ENCODE data around the genes ZNF764, BCL7C and ARMC5.

DNA sequence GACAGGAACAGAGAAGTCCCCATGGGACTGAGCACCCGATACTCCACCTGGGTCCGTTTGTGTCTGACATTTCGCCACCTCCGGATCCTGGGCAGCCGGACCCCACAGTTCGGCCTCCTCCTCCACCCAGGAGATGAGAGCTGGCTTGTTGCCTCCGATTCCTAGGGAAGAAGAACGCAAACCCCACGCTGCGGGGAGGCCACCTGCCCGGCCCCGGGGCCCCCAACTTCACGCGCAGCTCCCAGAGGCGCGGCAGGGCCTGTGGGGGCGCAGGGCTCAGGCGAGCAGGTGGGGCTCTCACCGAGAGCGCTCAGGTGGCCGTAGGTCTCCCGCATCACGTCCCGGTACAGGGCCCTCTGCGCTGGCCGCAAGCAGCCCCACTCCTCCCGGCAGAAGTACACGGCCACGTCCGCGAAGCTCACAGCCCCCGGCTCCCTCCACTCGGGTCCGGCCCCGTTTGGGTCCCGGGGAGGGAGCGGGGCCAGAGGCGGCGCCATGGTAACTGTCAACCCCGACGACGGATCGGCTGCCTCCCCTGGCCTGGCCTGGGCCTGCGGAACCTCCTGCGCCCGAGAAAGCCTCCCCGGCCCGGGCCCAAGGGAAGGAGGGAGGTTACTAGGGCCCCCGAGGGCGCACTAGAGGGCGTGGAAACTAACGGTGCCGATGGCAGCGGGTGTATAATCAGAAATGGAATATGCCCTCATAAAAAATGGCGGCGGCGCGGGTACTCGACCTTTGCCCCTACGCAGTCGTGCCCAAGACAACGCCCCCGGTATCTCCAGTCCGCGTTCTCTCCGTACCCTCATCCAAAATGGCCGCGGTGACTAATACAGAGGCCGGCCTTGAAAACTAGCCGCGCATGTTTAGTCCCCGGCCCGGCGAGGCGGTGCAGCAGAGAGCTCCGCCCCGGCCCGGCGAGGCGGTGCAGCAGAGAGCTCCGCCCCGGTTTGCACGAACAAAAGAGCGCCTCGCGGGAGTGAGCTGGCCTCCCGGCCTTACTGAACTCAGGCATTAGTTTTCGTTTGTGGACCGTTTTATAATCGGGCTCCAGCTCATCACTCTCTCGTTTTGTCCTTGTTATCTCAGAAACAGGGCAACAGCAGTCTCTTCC is at the start of gene ZNF764:
TSS of gene ZNF764 (minus strand) at position 689 of the 1,111 bp plus-strand sequence.
- PRO-cap, result unidirectional peak, plus-strand start at position 303 of the sequence; bidirectional peak, plus-strand start at position 706 of the sequence, minus-strand start at position 590 of the sequence
- RAMPAGE, long total RNA, 4 experiments, result start-site peak on the minus strand in 2 of 4 experiments, centred at positions 593 to 665 of the sequence, 31 to 90 reads per replicate

GRCh38 chr16:30659595-30660533 is 1.6 kb downstream of the FBRS start:
- PRO-cap, result no peak
- RAMPAGE, long total RNA, 4 experiments, result start-site peak on the plus strand in 1 of 4 experiments, at chr16:30659730-30659825 at its widest, 21 to 78 reads per replicate

DNA sequence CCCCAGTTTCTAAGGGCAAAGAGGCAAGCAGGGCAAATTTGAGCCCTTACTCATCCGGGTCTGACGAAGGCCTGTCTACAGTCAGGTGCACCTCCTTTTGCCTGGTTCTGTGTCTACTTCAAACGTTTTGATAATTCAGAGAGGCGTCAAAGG is 2.2 kb downstream of the FBRS start:
- PRO-cap, result unidirectional peak, minus-strand start at position 129 of the sequence
- RAMPAGE, long total RNA, 4 experiments, result no peak in any of the 4 experiments

DNA sequence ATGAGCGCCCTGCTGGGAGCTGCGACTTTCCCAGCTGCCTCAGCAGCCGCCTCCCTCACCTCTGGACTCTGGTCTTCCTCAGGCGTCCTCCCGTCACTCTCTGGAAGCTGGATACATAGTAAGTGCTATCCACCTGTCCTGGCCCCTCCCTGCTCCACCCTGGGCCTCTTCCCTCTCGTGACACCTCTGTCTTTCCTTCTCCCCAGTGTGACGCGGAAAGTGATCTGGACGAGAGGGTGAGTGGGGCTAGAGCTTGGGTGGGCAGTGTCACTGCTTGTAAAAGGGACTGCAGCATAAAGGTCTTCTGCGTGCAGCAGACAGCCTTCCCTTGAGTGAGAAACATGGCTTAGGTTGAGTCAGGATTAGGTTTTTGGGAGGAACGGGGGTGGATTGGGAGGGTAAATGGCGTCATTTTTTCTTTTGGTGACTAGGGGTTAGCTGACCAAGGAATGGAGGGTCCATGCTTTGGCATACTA is 2.9 kb downstream of the FBRS start:
- PRO-cap, result bidirectional peak, plus-strand start at position 205 of the sequence, minus-strand start at position 102 of the sequence
- RAMPAGE, long total RNA, 4 experiments, result start-site peak on the plus strand in 1 of 4 experiments, centred at position 469 of the sequence, 9 reads per replicate

GRCh38 chr16:30666183-30666807 is 8.1 kb downstream of the FBRS start:
- PRO-cap, result no peak
- RAMPAGE, long total RNA, 4 experiments, result no peak in any of the 4 experiments

- PRO-cap, result bidirectional peak, plus-strand start at chr16:30805609, minus-strand start at chr16:30805543
- RAMPAGE, long total RNA, 4 experiments, result no peak in any of the 4 experiments
These were observed 18.3 kb upstream of the ZNF629 start for GRCh38 chr16:30805004-30805996.

GRCh38 chr16:30813785-30814648 is 27.0 kb upstream of the ZNF629 start:
- PRO-cap, result unidirectional peak, plus-strand start at chr16:30814070; bidirectional peak, plus-strand start at chr16:30814573, minus-strand start at chr16:30814248
- RAMPAGE, long total RNA, 4 experiments, result no peak in any of the 4 experiments

DNA sequence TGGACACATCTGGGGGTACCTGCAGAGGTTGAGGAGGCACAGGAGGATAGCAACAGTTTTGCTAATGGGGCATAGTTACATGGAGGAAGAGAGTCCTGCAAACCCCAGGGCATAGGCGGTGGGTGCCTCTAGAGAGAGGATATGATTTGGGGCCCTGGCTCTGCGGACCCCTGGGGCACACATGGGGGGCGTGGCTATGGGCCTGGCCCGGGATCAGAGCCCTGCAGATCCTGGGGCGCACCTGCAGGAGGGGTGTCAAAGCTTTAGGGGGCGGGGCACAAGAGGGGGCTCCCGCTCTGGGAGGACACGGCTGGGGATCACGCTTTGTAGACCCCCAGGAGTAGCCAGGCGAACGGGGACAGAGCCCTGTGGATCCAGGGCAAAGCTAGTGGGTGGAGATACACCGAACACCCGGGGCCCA is 515 bp downstream of the BCL7C start:
- PRO-cap, result no peak
- RAMPAGE, long total RNA, 4 experiments, result no peak in any of the 4 experiments

DNA sequence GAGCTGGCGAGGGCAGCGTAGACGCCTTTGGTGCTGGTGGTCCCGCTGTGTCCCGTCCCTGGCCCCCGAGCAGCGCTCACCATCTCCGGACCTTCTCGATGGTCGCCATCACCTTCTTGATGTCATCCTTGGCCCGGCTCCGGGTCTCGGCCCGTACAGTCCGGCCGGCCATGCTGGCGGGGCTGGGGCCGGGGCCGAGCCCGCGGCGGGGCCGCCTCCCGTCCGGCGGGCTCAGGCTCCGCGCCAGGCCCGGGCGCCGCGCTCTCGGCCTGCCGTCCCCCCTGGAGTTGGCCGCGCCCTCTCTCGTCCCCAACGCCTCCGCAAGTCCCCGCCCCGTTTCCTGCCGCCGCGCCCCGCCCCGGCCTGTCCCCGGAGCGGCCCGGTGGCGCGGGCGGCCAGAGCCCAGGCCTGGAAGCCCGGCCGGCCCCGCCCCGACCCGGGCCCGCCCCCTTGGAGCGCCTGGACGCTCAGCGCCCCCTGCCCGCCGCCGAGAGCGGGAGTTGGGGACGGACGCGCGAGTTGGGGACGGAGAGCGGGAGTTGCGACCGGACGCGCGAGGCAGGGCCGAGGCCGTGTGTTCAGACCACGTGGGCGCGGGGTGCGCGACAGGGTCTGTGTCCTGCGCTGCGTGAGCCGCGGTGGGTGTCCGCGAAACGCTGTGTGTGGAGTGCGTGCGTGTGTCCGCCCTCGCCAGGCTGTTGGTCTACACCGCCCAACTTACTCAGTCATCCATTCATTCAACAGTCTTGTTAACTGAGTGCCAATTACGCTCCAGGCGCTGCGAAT is at the start of gene BCL7C:
TSS of gene BCL7C (minus strand) at position 305 of the 786 bp plus-strand sequence.
- PRO-cap, result bidirectional peak, plus-strand start at position 490 of the sequence, minus-strand start at position 283 of the sequence
- RAMPAGE, long total RNA, 4 experiments, result start-site peak on the minus strand in 1 of 4 experiments, centred at position 195 of the sequence, 15 reads per replicate

- PRO-cap, result unidirectional peak, minus-strand start at chr16:31063163
- RAMPAGE, long total RNA, 4 experiments, result no peak in any of the 4 experiments
These were observed 11.1 kb downstream of the ZNF668 start for GRCh38 chr16:31062897-31063312.

GRCh38 chr16:31072945-31073589 is 973 bp downstream of the ZNF668 start:
- PRO-cap, result no peak
- RAMPAGE, long total RNA, 4 experiments, result no peak in any of the 4 experiments

- PRO-cap, result no peak
- RAMPAGE, long total RNA, 4 experiments, result no peak in any of the 4 experiments
These were observed 2.9 kb downstream of the PRSS8 start for GRCh38 chr16:31132618-31132994.

- PRO-cap, result no peak
- RAMPAGE, long total RNA, 4 experiments, result start-site peak on the plus strand in 2 of 4 experiments, at chr16:31189596-31190389 at its widest, 14 to 26 reads per replicate
These were observed 9.9 kb downstream of the FUS start for GRCh38 chr16:31189490-31190607.

DNA sequence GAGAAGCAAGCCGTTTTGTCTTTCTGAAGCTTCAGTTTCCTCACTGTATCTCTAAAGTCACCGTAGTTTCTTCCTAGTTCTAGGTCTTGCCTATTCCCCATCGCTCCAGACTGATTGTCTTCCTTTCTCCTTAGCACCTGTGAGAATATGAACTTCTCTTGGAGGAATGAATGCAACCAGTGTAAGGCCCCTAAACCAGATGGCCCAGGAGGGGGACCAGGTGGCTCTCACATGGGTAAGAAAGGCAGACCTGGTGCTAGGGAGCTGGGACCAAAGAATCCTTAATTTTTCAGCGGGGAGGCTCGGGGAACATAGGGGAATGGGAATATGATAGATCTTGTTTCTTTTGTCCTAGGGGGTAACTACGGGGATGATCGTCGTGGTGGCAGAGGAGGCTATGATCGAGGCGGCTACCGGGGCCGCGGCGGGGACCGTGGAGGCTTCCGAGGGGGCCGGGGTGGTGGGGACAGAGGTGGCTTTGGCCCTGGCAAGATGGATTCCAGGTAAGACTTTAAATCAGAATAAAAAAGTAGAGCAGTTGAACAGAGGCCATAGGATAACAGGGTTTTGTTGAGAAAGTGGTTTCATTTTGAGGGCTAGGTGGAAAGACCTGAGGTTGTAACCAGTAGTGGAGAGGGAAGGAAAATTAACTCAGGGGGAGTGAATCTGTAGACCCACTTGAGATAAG is 10.8 kb downstream of the FUS start:
- PRO-cap, result no peak
- RAMPAGE, long total RNA, 4 experiments, result start-site peak on the plus strand in 2 of 4 experiments, centred at positions 168 to 387 of the sequence, 16 to 49 reads per replicate

- PRO-cap, result no peak
- RAMPAGE, long total RNA, 4 experiments, result no peak in any of the 4 experiments
These were observed 6.4 kb downstream of the PYCARD start for GRCh38 chr16:31195937-31196718.

- PRO-cap, result no peak
- RAMPAGE, long total RNA, 4 experiments, result no peak in any of the 4 experiments
These were observed 667 bp upstream of the ITGAX start for GRCh38 chr16:31354156-31354861.

DNA sequence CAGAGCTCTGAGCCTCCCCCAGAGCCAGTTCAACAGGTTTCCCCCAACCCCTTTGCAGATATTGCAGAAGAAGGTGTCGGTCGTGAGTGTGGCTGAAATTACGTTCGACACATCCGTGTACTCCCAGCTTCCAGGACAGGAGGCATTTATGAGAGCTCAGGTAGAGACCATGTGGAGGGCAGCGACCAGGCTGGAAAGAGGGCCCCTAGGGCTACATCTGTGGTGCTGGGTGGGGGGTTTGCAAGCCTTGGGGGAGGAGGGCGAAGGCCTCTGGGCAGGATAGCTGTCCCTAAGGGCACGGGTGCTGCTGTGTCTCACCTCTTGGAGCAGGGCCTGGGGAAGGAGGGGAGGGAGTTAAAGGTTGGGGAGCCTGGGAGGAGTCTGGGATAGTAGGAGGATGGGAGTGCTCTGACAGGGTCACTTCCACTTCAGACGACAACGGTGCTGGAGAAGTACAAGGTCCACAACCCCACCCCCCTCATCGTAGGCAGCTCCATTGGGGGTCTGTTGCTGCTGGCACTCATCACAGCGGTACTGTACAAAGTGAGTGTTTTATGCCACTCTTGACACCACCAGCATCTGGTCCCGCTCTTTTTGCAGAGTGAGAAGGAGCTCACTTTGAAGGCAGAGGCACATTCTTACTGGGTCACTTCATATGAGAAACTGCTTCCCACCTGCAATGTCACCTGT is 12.5 kb upstream of the ITGAD start:
- PRO-cap, result no peak
- RAMPAGE, long total RNA, 4 experiments, result no peak in any of the 4 experiments

GRCh38 chr16:31458509-31459563 is at the start of gene ARMC5:
Gene ARMC5, plus strand, starts transcription at chr16:31459501.
- PRO-cap, result bidirectional peak, plus-strand start at chr16:31458657, minus-strand start at chr16:31458540; bidirectional peak, plus-strand start at chr16:31458948, minus-strand start at chr16:31458808; bidirectional peak, plus-strand start at chr16:31459161, minus-strand start at chr16:31459104; bidirectional peak, plus-strand start at chr16:31459517, minus-strand start at chr16:31459333
- RAMPAGE, long total RNA, 4 experiments, result start-site peak on the plus strand in 1 of 4 experiments, at chr16:31458833-31459517 at its widest, 53 reads per replicate; start-site peak on the minus strand in 2 of 4 experiments, at chr16:31458899-31459381 at its widest, 15 to 42 reads per replicate

DNA sequence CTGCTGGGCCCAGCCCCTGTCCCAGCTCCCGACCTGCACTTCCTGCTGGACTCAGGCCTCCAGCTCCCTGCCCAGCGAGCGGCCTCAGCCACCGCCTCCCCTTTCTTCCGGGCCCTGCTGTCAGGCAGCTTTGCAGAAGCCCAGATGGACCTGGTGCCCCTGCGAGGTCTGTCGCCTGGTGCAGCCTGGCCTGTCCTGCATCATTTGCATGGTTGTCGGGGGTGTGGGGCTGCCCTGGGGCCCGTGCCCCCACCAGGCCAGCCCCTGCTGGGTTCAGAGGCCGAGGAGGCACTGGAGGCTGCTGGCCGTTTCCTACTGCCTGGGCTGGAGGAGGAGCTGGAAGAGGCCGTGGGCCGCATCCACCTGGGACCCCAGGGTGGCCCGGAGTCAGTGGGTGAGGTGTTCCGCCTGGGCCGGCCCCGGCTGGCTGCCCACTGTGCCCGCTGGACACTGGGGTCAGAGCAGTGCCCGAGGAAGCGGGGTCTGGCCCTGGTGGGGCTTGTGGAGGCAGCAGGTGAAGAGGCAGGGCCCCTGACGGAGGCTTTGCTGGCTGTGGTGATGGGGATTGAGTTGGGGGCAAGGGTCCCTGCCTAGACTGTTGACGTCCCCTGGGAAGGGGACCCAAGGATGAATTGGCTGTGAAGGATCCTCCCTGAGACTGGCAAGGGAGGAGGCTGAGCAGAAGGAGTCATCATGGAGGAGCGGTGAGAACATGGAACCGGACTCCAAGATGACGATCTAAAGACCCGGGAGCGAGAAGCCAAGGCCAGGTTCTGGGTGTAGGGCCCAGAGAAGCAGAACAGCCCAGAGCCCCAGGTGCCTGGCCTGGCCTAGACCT is 5.4 kb upstream of the TGFB1I1 start:
- PRO-cap, result no peak
- RAMPAGE, long total RNA, 4 experiments, result start-site peak on the plus strand in 1 of 4 experiments, centred at position 258 of the sequence, 14 reads per replicate

DNA sequence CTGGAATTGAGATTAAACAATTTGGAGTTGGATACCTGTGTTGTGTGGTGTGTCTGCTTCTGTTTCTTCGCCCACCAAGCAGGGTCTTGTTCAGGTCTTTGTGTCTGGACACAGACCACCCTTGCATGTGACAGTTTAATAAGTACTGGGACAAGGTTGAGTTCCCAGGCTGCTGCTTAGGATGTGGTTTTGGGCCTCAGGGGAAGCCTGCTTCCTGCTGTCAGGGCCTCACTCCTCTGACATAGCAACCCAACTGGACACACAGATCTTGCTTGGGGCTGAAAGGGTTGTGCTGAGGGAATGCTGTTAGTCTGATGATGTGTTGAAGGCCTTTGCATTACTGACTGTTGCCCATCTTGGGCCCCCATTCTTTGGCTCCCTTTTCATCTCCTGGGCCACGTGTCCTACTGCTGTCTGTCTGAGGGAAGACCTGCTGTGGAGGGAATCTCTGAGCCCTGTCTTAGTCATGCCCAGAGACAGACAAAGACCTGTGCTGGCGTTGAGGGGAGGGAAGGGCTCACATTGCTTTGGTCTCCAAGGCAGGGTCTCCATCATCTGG is 4.7 kb upstream of the TGFB1I1 start:
- PRO-cap, result no peak
- RAMPAGE, long total RNA, 4 experiments, result no peak in any of the 4 experiments

Measured in transverse colon (tissue), 4 donors.